ENCODE results near the genes PPP2CA and UBE2B.

- PRO-cap, 2 experiments: no peak in any of the 2 experiments
Observed at GRCh38 chr5:132906813-132907991, 33.7 kb downstream of the LEAP2 start.

DNA sequence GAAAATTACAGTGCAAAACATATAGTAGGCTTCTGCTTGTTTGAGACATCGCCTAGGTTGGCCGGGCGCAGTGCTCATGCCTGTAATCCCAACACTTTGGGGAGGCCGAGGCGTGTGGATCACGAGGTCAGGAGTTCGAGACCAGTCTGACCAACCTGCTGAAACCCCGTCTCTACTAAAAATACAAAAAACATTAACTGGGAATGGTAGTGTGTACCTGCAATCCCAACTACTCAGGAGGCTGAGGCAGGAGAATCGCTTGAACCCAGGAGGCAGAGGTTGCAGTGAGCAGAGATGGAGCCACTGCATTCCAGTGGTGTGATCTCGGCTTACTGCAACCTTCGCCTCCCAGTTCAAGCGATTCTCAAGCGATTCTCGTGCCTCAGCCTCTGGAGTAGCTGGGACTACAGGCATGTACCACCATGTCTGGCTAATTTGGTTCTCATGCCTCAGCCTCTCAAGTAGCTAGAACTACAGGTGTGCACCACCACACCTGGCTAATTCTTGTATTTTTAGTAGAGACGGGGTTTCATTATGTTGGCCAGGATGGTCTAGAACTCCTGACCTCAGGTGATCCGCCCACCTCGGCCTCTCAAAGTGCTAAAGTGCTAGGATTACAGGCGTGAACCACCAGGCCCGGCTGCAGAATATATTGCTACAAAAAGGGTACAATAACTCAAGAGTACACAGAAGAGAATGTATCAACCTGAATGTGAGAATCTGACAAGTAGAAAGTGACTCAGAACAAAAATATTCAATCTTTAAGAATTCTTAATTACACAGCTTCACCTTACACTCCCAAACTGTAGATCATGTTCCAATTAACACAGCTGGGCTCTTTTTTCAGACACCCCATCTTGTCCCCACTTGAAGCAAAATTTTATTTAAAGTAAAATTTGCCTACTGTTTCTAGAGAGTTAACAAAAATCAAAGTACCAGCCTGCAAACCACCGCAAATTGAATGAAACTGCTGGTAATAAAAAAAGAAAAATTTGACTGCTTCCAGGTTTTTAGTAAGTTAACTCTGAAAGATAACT, 2.2 kb downstream of the AFF4 start:
- PRO-cap, 2 experiments: no peak in any of the 2 experiments

DNA sequence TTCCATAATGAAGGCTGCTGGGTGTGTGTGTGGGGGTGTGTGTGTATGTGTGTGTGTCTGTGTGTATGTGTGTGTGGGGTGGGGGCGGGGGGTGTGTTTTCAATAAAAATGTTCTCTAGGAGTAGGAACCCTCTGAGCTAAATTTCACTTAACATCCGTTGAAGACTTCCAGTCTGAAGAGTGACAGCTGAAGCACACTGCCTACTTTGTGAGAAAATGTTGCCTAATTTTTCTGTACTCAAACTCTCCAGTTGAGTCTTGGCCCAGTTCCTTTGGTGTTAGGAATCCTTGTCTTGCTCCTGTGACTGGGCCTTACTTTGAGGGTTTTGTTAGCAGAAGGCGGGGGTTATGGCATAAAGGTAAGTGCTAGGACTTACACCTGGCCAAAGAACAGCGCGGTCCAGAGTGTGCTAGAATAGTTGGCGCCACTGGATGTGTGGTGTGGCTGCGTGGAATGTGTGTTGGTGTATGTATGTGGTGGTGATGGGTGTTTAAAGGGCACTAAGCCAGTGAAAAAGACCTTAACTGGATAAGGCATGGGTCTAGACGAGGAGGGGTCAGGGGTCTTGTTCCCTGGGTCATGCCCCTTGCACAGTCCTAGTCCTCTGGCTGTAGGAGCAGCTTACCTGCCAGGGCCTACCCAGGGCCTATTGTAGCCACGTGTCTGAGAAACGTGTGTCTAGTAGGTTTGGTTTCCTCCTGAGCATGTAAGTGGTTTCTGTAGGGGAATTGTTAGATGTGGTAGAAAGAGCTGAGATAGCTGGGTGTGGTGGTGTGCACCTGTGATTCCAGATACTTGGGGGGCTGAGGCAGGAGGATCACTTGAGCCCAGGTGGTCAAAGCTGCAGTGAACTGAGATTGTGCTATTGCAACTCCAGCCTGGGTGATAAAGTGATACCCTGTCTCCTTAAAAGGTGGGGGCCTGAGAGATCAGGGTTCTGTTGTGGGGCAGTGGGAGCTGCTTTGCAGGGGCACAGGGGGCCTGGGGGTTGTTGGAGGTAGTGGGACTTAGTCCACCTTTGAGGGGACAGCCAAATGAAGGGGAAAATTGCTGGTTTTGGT, 55.0 kb downstream of the HSPA4 start:
- PRO-cap, 2 experiments: no peak in any of the 2 experiments

DNA sequence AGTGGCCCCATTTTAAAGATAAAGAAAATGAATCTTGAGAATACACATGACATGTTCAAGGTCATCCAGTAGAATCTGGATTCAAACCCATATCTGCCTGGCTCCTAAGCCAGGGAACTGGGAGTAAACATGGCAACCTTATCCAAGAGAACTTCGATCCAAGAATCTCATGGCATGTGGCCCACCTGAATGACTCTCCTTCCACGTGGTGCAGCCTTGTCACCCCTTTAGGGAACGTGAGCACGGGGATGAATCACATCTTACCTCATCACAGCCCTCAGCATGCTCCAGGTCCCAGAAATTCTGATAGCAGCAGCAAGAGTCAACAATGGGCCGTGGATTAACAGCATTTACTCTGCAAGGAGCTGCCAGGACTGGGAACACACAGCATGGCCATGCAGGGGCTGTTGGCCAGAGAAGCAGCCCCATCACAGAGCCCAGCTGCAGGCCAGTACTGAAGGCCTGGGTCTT, 150.5 kb downstream of the C5orf15 start:
- PRO-cap, 2 experiments: no peak in any of the 2 experiments

DNA sequence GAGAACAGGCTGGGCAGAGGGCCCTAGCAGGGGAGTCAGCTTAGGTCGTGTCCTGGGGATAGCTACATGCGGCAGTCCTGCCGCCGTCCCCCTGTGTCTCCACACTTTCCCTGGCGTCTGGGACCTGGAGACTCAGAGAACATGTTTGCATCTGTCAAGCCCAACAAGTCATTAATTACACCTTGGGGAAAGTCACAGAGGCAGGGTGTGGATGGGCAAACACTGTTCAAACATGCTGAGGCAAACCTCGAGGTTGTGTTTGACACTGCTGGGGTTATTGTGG, 123.6 kb downstream of the C5orf15 start:
- PRO-cap, 2 experiments: no peak in any of the 2 experiments

DNA sequence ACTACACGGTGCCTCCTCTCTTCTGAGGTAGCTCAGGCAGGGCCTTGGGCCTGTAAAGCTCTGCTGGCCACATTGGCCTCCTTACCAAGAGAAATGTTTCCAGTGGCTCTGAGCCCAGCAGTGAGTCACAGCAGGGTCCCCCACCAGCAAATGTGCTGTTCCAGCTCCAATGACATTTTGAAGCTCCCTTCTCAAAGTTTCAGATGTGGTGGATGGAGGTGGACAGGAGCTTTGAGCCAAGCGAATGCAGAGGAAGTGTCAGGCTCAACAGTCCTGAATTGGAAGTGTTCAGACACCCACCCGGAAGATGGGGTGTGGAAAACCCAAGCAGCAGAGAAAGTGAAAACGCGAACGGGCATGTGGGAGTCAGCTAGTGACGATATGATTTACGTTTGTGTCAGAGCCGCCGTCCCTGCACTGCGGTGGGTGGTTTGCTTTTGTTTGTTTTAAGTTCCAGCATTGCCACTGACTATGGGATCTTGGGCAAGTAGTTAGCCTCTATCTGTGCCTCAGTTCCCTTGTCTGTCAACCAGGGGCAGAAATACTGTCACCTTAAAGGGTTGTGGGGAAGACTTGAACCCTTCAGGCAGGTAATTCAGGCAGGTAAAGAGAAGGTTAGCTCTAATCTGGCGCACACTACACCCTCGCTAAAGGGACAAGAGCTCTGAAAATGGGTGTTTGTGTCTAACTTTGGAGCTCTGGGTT, 38.2 kb downstream of the C5orf15 start:
- PRO-cap, 2 experiments: no peak in any of the 2 experiments

DNA sequence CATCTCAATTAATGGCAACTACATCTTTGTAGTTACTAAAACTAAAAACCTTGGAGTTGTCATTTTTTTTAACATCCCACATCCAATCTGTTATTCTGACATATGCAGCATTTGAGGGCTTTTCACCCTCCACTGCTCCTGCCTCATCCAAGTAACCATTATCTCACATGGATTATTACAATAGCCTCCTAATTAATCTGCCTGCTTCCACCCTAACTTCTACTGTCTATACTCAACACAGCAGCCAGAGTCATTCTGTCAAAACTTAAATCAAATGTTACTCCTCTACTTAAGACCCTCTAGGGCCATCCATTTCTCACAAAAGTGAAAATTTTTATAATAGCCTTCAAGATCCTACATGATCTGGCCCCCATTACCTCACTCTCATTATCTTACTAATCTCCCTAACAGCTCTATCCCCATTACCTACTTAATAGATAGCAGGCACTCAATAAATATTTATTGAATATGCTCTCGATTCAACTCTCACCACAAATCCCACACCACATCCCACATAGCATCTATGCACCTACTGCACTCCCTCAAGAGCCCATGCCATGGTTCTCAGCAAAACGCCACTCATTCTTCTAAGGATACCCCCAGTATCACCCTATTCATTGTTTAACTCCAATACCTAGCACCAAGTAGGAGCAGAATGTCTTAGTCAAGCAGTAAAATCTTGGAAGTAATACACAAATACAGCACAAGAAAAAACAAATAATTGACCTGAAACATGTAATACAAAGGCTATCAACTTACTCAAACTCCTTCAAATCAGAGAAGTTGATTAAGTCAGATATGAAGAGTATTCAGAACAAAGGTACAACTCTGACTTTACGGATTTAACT, 3.5 kb downstream of the C5orf15 start:
- PRO-cap, 2 experiments: no peak in any of the 2 experiments

DNA sequence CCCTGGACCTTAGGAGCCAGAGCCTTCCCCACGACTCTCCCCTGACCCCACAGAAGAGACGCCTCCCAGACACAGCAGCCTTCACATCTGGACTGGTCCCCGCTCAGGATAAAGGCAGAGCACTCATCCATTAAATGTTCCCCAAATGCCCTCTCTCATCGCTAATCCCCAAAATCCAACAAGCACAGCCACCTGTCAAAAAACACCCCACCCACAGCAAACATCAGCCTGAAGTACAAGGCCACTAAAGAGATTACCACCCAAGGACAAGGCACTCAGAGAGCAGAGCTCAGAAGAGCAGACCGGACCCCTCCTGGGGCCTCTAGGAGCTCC, 9.9 kb downstream of the VDAC1 start:
- PRO-cap, 2 experiments: peak in 1 of 2 experiments; most common plus-strand start position 274 of the sequence (in 1)

- PRO-cap, 2 experiments: no peak in any of the 2 experiments
Observed at GRCh38 chr5:134003426-134003798, 1.4 kb downstream of the VDAC1 start.

GRCh38 chr5:134127943-134128277, 13.4 kb downstream of the TCF7 start:
- PRO-cap, 2 experiments: no peak in any of the 2 experiments

GRCh38 chr5:134149667-134150619, 26.8 kb downstream of the SKP1 start:
- PRO-cap, 2 experiments: no peak in any of the 2 experiments

- PRO-cap, 2 experiments: no peak in any of the 2 experiments
Observed at GRCh38 chr5:134187483-134187927, 10.8 kb upstream of the SKP1 start.

DNA sequence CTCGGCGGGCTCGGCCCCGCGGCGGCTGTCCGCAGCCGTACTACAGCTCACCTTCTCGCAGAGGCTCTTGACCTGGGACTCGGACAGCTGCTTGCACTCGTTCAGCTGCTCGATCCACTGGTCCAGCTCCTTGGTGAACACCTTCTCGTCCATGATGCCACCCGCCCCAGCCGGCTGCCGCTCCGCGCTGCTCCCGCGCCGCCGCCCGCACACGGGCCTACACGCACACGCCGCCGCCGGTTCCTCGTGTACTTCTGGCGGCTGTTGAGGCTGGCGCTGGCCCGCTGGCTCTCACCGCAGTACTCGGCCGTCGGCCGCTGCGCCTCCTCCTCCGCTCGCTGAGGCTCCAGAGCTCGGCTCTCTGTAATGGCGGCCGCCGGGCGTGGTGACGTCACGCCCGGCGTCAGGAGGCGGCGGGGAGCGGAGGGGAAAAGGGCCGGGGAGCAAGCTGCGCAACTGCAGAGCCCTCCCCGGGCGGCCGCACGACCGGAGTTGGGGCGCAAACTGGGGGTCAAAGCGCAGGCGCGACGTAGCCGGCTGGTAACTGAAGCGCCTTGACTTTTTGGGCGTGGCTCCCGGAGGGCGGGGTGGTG, at the start of gene PPP2CA:
TSS of gene PPP2CA (minus strand) at position 365 of the 593 bp plus-strand sequence.
- PRO-cap, 2 experiments: peak in 2 of 2 experiments; most common plus-strand start position 461 of the sequence (in 2); most common minus-strand start position 564 of the sequence (in 2)

DNA sequence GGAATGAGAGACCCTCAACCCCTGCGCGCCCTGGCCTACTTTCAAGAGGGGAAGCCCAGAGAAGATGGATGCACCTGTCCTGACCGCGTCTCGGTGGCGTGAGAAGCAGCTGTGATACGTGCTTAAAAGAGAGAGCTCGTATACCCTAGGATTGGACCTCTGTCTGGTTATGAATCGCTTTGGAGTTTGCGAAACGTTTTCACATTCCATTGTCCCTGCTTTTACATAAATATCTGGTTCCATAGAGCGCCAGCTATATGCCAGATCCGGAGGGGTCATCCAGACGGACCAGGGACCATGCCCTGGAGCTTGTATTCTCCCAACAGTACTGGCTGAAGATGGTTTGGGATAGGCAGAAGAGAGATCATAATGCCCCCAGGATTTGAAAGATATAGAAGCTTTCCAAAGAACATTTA, 1.0 kb upstream of the PPP2CA start:
- PRO-cap, 2 experiments: no peak in any of the 2 experiments

- PRO-cap, 2 experiments: no peak in any of the 2 experiments
Observed at GRCh38 chr5:134279393-134280167, 53.7 kb upstream of the PPP2CA start.

DNA sequence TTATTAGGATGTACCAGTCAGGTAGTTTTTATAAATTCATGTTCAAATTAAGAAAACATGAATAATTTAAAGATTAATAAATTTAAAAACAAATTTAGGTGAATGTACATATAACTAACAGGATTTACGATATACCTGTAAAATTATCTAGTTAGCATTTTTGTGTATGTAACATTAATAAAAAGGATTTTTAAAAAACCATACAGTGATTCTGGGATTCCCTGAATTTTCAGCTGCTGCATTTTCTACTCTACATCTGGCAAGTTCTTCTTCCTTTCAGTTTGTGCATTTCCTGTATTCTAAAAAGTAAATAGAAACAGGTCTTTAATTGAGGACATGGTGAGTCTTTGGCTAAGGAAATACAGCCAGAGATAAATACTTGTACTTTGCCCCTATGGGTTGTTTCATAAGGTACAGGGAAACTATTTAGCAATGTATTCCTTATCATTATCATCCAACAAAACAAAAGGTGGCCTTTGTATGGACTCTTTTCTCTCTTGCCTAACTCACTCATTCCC, 67.5 kb downstream of the CDKL3 start:
- PRO-cap, 2 experiments: no peak in any of the 2 experiments

DNA sequence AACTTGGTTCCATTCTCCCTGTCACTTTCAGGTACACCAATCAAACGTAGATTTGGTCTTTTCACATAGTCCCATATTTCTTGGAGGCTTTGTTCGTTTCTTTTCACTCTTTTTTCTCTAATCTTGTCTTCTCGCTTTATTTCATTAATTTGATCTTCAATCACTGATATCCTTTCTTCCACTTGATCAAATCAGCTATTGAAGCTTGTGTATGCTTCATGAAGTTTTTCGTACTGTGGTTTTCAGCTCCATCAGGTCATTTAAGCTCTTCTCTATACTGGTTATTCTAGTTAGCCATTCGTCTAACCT, 31.1 kb downstream of the CDKL3 start:
- PRO-cap, 2 experiments: no peak in any of the 2 experiments

- PRO-cap, 2 experiments: no peak in any of the 2 experiments
Observed at GRCh38 chr5:134370176-134370877, 1.0 kb upstream of the UBE2B start.

- PRO-cap, 2 experiments: peak in 2 of 2 experiments; most common plus-strand start chr5:134371152 (in 2); most common minus-strand start chr5:134371043 (in 2)
Observed at GRCh38 chr5:134370878-134371929, at the start of gene UBE2B. Gene UBE2B, plus strand, starts transcription at chr5:134371569.

GRCh38 chr5:134526357-134527338, 1.2 kb downstream of the JADE2 start:
- PRO-cap, 2 experiments: peak in 2 of 2 experiments; most common plus-strand start chr5:134526509 (in 1); most common minus-strand start chr5:134526511 (in 2)